GM06990 (cell line): Measurements from ENCODE around the genes ISCU and CORO1C.

- RRBS = no CpG with 5 or more reads among the region's 6 CpGs
Measured at GRCh38 chr12:107091992-107092669, 1.2 kb downstream of the CRY1 start.

GRCh38 chr12:107214396-107214727, 103.9 kb upstream of the ABTB3 start:
- RRBS = no CpG with 5 or more reads among the region's 2 CpGs

- RRBS = no CpG with 5 or more reads among the region's 6 CpGs
Measured at GRCh38 chr12:107660115-107660556, 25.5 kb upstream of the PWP1 start.

GRCh38 chr12:107780291-107780754, 5.8 kb downstream of the ASCL4 start:
- RRBS = no CpG with 5 or more reads among the region's 1 CpG

- RRBS = 26% methylated on average over 2 of the region's 21 CpGs
Measured at GRCh38 chr12:107912458-107912990, 138.0 kb downstream of the ASCL4 start.

GRCh38 chr12:108288766-108289621, 50.1 kb downstream of the CMKLR1 start:
- RRBS = no CpG with 5 or more reads among the region's 6 CpGs

DNA sequence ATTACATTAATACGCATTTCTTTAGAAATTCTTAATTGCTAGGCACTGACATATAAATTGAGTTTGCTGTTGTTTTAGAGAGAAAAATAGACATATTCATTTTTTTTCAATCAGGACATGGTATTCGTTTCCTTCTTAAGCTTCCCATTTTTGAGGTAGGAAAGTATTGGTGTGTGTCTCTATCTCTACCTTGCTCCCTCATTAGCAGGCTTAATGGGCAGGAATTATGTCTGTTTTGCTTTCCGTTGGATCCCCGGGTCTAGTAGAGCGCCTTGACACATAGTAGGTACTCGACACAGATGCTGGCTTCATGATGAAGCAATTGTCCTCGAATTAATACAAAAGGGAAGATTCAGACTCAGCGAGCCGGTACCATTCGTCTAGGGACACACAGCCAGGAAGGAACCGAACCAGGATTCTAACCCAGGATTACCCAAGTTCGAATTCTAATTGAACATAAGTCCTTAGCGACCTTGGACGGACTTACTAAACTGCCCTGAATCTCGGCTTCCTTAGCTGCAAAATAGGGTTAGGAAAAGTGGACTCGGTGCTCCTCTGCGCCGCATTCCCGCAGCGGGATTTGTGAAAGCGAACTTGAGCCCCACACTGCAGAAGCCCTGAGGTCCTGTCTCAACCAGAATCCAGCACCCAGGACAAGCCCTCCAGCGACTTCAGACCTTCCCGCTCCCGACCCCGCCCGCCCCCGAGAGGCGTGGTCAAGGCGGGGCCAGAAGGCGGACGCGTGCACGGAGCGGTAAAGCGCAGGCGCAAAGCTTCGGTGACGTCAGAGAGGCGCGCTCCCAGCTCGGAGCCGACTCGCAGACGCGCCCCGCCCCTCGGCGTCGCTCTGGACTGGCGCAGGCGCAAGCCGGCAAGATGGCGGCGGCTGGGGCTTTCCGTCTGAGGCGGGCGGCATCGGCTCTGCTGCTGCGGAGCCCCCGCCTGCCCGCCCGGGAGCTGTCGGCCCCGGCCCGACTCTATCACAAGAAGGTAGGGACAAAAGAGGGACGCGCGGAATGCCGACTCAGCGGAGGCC, at the start of gene ISCU:
TSS of gene ISCU (plus strand) at position 850 of the 1,036 bp plus-strand sequence.
- RRBS = 6% methylated on average over 12 of the region's 70 CpGs

DNA sequence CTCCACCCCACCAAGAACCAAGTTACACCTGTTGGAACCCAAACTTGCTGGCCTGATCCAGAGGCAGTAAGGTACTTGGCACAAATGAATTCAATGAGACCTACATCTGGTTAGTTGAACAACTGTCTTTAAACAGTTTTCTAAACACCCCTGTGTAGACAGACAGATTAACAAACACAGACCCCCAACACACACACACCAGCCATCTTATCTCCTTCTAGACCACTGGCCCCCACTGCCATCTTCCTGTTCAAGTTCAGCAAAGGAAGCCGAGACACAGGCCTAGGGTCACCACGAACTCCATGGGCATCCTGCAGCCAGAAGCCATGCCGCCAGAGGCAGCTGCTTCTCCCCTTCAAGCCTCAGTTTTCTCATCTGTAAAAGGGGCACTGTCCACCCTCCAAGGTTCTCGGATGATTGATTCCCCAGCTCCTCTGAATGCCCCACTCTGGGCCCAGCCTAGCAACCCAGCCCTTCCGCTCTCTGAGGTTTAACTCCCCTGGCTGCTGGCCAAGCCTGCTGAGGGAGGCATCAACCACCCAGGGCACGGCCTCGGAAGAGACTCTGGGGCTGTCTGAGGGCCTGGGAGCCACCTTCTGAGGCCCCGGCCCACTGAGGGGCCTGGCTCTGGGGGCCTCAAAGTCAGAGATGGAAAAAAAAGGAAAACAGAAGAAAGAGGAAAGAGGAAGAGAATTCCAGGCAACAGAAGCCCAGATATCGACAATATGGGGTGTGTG, 1.9 kb downstream of the SELPLG start:
- RRBS = no CpG with 5 or more reads among the region's 9 CpGs

DNA sequence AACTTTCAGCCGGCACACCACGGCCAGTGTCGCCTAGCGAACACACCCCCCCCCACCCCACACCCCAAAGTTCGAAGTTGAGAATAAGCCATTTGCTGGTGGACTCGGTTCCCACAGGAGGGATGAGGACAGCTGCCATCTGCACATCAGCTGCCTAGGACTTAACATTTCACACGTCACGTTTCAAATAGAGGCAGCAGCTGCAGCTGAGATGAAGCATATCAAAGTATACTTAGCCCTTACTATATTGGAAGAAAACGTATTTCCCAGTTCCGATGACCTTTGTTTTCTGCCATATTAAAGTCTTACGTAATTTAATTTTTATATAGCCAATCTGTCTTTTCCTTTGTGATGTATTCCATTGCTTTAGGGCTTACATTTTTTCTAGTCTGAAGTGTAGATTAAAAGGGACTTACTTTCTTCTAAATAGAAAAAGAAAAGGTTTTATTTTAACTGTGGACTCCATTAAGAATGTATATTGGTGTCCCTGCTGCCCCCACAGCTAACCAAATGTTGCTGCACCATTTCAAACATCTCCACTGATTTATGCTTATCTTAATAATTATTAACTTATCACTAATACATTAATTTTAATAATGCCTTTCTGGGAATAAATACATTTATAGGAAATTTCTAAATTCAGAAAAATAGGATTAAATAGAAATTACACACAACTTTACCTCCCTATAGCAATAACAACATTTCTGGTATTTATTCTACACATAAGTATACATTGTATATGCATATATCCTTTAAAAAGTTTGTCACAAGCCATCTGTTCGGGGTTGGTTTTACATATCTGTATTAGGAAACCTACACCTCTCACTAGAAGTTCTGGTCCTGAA, 9.1 kb upstream of the SELPLG start:
- RRBS = no CpG with 5 or more reads among the region's 12 CpGs

DNA sequence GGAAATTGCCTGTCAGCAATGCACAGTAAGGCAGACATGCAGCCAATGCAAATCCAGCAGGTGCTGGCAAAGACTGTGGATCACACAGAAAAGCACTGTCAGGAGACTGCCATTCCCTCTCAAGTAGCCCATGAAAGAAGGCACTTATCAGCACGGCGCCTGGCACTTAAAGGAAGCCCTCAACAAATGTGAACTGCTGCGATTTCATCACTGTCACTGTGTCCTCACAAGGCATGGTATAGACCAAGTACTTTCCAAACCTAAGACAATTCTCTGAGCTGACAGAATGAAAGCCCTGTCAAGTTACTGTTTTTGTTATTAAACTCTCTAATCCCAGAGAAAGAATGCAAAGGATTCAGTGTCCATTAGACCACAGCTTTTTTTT, 38.9 kb downstream of the CORO1C start:
- RRBS = no CpG with 5 or more reads among the region's 3 CpGs

GRCh38 chr12:108731090-108732073, at the start of gene CORO1C:
Gene CORO1C (minus strand): TSS chr12:108731518.
- RRBS = 4% methylated on average over 32 of the region's 98 CpGs

DNA sequence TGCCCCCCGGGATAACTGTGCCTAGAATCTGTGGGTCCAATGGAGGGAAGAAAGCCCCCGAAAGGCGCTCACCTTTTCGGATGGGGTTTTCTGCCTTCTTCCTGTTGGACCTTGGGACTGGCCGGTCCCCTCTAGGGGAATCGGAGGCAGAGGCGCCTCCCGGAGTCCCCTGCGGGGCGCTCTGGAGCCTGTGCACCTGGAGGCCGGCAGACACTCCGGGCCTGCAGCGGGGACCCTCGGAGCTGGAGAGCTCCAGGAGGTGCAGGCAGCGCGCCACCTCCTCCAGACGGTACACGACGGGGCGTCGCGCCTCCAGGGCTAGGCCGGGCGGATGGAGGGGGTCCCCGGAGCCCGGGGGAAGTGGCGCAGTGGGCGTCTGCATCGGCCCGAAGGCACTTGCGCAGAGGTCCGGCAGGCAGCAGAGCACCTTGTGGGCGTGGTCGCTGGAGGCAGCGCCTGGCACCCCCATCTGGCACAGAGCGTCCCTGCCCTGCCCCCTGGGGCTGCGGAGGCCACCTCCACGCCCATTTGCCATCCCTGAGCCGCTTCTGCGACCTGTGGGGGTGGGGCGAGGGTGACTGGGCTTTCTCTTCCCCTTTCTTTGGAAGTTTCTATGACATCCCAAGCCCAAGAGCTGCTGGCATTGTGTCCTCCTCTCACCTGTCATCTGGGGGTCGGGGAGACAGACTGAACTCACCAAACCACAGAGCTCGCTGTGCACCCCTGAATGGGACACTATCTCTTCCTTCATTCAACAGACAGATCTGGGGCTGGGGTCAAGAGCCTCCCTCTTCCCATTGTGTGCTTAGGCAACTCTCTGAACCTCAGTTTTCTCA, 37.4 kb upstream of the CORO1C start:
- RRBS = 29% methylated on average over 24 of the region's 43 CpGs

DNA sequence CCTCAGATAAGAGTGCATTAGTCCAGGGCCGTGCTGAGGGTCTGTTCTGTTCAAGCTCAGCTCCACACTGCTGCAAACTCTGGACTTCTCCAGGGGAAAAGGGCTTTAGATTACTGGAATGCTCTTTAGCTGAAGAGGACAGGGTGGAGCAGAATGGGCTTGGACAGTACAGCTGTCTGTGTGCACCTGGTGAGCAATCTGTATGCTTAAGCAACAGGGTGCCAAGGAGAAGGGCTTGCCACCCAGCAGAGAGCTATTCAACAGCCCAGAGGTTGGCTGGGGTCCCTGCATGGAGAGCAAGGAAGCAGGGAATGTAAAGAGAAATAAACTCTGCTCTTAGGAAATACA, 52.9 kb upstream of the CORO1C start:
- RRBS = no CpG with 5 or more reads among the region's 1 CpG

GRCh38 chr12:108788209-108789372, 57.3 kb upstream of the CORO1C start:
- RRBS = over 99% methylated on average over 5 of the region's 35 CpGs

GRCh38 chr12:108822931-108823560, 34.3 kb downstream of the SSH1 start:
- RRBS = no CpG with 5 or more reads among the region's 8 CpGs

- RRBS = no CpG with 5 or more reads among the region's 15 CpGs
Measured at GRCh38 chr12:109085680-109086379, 7.4 kb downstream of the ALKBH2 start.

DNA sequence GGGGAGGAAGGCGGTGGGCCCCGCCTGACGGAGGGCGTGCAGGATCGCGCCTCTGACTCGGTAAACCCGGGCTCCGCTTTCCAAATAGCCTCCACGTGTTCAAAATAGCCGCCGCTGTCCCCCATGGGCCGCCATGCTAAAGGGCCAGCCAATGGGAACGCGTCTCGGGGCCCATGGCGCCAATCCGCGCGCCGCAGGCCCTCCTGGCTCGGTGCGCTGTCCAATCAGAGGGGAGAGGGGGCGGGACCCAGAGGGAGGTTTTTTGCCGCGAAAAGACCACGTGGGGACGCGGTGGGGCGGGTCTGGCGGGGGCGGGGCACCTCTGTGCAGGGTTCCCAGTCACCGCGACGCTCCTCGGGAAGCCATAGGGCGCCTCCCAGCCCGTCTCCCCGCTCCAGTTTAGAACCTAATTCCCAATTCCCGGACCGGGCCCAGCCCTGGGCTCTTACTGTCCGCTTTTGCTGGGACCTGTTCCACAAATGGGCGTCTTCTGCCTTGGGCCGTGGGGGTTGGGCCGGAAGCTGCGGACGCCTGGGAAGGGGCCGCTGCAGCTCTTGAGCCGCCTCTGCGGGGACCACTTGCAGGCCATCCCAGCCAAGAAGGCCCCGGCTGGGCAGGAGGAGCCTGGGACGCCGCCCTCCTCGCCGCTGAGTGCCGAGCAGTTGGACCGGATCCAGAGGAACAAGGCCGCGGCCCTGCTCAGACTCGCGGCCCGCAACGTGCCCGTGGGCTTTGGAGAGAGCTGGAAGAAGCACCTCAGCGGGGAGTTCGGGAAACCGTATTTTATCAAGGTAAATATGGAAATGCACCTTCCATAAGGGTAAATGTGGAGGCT, 668 bp downstream of the UNG start:
- RRBS = 6% methylated on average over 19 of the region's 67 CpGs

DNA sequence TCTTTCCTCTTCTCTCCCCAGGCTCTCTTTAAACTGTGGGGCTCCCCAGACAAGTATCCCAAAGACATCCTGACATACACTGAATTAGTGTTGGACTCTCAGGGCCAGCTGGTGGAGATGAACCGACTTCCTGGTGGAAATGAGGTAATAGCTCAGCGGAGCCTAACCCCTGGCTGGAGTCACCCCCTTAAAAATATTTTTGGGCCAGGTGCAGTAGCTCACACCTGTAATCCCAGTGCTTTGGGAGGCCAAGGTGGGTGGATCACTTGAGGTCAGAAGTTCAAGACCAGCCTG, 63.5 kb downstream of the FOXN4 start:
- RRBS = no CpG with 5 or more reads among the region's 2 CpGs

GRCh38 chr12:109459227-109459490, 17.9 kb downstream of the KCTD10 start:
- RRBS = no CpG with 5 or more reads among the region's 3 CpGs